AG10803 (cell line): ENCODE measurements around a stretch of chr17.

- RRBS, result no CpG with 5 or more reads among the region's 3 CpGs
These were observed 16.6 kb downstream of the PROCA1 start for GRCh38 chr17:28695126-28695514.

DNA sequence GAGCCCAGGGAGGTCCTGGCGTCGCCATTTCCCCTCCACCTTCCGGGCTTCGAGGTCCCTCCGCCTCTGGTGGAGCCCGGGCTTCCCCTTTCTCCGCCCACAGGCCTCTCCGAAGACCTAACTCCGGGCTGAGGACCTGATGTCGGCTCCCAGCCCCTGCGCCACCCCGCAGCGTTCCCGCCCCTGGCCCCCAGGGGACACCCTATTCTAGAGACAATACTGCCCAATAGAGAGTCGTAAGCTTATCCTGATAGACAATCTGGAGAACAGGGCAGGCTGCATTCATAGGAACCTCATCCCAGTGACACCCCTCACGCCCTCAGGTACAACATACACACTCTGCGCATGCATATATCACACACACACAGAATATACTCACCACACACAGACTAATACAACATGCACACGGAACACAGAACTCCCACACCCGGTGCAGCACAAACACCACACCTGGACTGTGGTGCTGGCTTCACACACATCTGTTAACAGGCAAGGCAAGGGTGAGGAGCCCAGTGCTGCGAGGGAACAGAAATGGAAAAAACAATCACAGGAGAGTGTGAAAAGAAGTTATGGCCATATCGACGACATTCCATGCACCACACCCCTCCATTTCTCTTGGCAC, 693 bp upstream of the PROCA1 start:
- RRBS, result 49% methylated on average over 3 of the region's 22 CpGs

- RRBS, result under 1% methylated on average over 17 of the region's 42 CpGs
These were observed 799 bp downstream of the RAB34 start for GRCh38 chr17:28716737-28717401.

GRCh38 chr17:28717402-28717565, 384 bp downstream of the RAB34 start:
- RRBS, result under 1% methylated on average over 10 of the region's 21 CpGs

DNA sequence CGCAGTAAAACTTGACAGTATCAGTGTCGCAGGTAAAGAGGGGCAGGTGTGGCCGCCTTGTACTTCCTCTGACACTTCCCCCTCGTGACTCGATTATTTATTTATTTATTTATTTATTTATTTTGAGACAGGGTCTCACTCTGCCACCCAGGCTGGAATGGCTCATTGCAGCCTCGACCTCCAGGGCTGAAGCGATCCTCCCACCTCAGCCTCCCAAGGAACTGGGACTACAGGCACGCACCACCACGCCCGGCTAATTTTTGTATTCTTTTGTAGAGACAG, 911 bp upstream of the RPL23A start:
- RRBS, result no CpG with 5 or more reads among the region's 10 CpGs

DNA sequence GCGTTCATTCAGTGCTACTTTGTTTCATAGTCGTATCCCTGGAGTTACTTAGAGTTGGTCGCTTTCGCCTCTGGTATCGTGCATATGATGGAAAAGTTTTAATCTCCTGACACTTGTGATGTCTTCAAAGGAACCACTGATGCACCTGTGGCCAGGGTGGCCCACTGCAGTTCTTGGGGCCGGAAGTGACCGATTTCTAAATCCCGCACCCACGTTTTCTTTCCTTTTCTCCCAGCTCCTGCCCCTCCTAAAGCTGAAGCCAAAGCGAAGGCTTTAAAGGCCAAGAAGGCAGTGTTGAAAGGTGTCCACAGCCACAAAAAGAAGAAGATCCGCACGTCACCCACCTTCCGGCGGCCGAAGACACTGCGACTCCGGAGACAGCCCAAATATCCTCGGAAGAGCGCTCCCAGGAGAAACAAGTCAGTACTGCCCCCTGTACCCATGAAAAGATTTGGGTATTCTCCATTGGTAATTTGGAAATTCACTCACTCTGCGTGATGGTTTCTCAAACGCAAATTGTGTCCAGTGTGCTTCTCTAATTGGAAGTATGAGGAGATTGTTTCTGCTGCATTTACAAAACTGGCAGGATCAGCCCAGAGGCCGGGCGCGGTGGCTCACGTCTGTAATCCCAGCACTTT, 806 bp downstream of the RPL23A start:
- RRBS, result no CpG with 5 or more reads among the region's 25 CpGs

DNA sequence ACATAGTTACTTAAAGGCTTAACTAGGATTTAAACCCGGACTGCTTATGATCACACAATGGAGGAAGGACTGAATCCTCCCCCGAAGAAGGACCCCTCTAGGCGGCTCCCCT, 791 bp downstream of the TRAF4 start:
- RRBS, result 3% methylated on average over 2 of the region's 3 CpGs

DNA sequence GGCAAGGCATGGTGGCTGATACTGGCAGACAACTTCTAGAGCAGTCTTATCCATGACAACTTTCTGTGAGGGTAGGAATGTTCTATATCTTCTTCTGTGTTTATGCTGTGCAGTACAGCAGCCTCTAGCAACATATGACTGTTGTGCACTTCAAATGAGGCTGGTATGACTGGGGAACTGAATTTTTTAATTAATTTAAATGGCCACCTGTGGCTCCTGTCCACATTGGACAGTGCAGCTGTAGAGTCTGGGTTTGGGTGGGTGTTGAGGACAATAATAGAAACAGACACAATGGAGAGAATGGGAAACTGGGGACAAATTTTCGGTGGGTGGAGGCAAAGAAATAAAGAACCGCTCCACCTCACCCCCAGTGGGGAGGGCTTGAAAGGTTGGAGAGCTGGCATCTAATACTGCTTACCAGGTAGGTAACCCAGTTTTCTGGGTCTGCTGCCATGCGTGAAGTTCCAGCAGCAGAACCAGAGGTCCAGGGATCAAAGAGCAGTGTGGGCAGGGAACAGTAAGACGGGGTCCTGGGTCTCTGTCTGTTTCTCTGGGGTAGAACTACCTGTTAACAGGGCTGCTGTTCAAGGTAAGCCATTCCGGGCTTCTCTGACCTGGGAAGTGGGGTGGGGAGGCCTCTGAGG, 5.9 kb downstream of the FLOT2 start:
- RRBS, result no CpG with 5 or more reads among the region's 5 CpGs

- RRBS, result 4% methylated on average over 6 of the region's 46 CpGs
These were observed 674 bp downstream of the FLOT2 start for GRCh38 chr17:28896564-28897553.

DNA sequence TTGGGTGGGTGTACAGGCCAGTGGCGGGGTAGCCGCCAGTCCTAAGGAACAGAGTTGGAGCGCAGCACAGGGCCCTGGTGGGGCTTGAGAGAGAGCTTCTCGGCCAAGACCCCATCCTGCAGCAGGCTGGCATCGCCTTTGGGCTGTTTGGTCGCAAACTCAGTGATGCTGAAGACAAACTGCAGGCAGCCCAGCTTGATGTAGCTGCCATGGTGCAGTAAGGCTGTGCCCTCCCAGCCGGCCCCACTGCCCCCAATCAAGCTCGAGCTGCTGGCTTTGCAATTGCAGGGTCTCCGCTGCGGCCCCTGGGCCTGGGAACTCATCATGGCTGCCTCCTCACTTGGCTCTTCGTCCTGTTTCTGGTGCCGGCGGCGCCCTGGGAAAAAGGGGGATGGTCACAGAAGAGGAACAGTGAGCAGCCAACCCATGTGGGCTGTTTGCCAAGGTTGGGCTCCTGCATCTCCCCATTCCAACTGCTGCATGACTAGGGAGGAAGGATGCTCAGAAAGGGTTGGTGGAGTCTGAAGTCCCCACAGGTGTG, 3.3 kb upstream of the DHRS13 start:
- RRBS, result no CpG with 5 or more reads among the region's 14 CpGs

DNA sequence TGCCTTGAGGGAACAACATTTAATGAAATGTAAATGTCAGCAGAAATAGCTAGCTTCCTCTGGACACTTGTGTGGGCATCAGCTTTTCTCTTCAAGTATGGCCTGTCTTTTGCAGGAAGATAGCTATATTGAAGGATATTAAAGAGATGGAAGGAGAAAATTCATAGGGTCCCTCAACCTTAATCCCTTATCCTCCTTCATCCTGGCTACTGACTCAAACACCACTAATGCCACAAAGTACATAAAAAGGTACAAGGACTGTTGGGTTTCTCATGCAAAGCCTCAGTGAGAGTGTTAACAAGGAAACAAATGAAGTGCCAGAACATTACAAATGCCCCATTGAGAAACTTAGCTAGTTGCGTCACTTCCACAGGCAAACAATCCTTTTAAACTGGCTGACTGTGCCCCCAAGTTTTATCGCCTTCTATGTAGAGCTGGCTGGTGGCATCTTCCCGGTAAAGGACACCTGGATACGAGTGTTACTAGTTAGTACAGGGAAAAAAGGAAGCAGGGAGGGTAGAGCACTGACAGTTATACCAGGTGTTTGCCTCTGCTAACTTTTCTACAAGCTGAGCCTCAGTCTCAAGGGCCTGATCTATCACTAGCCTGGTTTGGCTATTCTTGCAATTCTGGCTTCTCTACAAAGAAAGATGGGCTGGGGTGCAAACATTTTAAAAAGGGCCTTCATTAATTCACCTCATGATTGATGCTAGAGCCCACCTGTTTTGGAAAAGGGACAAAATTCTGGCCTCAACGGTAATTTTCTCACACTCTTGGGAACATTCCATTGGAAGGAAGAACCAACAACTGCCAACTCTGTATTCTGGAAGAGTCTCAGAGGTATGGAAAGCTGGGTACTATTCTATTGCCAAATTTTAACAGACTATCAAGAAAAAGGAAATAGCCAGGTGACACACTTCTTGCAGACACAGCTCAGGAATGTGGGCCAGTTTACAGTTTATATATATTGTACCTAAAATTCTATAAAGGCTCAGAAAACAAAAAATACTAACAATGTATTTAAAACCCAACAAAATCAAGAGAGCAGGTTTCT, 13.8 kb downstream of the PHF12 start:
- RRBS, result no CpG with 5 or more reads among the region's 5 CpGs

- RRBS, result no CpG with 5 or more reads among the region's 9 CpGs
These were observed 65.7 kb downstream of the PIPOX start for GRCh38 chr17:29108624-29109150.

DNA sequence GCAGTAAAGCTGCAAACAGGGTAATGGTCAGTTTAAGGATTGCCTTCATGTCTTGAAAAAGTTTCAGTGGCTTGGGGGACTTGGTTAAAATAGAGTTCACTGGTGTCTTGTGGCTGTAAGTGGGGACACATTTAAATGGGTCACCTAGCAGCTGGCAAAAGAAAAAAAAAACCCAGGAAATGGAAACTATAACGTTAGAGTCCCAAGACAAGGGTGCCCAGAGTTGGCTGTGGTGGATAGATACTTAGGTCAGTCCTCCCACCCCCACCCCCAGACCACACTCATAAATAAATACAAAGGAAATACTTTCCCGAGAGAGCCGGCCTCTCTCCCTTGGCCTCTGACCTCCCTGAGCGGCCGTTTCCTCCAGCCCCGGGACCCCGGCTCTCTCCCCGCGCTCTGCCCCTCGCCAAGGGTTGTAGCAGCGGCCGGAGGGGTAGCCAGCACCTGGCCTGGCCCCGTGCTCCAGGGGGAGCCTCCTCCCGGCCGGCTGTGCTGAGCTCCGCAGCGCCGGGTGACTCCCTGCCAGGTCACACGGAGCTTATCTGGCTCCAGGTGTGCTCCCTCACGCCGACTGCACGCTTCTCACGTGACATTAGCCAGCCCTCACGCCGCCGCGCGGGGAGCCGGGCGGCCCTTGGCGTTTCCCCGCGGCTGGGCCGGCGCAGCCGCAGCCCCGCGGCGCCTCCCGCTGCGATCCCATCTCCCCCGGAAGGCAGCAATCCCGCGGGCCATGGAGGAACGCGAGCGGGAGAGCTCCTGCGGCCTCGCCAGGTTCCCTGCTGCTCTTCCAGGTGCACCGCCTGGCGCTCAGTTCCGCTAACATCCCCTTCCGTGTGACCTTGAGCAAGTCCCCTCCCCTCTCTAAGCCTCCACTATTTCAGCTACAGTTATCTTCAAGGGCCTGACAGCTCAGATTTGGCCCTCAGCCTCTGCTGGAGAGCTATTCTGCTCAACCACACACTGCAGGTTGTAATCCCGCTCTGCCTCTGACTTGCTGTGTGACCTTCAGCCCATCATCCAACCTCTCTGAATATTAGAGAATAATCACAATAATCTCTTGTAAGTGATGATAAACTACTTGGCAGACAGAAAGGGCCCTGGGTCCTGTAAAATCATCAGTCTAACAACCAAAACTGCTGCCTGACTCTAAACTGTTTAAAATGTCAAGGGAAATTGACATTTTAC, 3.6 kb downstream of the MYO18A start:
- RRBS, result 3% methylated on average over 29 of the region's 54 CpGs

GRCh38 chr17:29180605-29181043, 426 bp upstream of the MYO18A start:
- RRBS, result no CpG with 5 or more reads among the region's 8 CpGs

- RRBS, result no CpG with 5 or more reads among the region's 7 CpGs
These were observed 7.8 kb downstream of the NUFIP2 start for GRCh38 chr17:29285884-29286835.

GRCh38 chr17:29294549-29294878, 566 bp upstream of the NUFIP2 start:
- RRBS, result no CpG with 5 or more reads among the region's 3 CpGs

DNA sequence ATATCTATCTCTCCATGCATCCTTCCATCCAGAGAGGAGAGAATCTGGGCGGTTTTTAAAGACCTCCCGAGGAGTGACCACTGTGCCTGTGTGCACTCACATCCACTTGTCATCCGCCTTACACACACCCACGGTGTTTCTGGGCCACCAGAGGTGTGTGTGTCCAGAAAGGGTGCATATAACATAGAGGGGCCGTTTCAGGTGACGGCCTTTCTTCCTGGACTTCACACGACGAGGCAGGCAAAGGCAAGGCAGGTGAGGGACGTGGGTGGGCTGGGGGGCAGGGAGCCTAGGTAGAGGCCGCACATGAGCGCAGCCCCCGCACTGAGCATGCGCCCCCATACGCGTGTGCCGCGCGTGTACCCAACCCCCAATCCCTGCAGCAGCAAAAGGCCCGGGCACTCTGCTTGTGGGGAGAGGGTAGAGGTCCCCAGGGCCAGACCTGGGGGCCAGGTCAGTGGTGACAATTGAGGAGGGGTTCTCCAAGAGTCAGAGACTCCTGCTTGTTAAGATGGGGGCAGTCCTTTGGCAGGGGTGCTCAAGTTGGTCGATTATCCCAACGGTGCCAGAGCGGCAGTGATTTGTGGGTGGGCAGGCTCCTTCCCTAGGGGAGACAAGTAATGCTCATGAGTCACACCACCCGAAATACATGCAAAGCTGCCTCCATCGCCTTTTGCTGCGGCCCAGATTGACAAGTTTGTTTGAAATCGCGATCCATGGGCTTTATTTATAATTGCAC, 915 bp upstream of the GIT1 start:
- RRBS, result no CpG with 5 or more reads among the region's 27 CpGs

- RRBS, result no CpG with 5 or more reads among the region's 6 CpGs
These were observed 27.8 kb upstream of the CORO6 start for GRCh38 chr17:29650362-29651147.

- RRBS, result no CpG with 5 or more reads among the region's 2 CpGs
These were observed 51.6 kb upstream of the CORO6 start for GRCh38 chr17:29674259-29674743.